Diencephalon (tissue), 2 donors: ENCODE results near the gene RPS25.

GRCh38 chr11:118659240-118660048 lies 20.0 kb downstream of the TREH start:
- RAMPAGE, long total RNA: no peak

DNA sequence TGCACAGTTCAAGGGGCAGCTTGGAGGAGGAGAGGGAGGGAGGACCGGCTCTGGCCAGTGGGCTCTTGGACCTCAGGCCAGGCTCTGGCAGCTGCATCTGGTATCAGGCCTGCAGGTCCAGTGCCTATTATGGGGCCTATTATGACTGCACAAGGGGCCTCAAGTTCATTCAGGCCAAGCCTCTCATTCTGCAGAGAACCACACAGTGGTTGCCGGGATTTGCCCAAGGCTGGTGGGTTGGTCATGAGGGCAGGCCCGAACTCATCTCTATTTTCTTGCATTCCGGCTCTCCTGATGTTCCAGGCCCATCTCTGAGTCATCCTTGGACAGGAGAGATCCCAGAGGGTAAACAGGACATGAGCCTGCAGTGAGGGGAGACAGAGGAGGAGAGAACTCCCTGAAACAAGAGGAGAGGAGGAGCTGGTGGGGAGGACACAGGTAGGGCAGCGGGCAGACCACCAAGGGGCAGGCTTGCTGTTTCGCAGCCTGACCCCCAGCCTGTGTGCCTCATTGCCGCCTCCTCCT lies 12.5 kb upstream of the TREH start:
- RAMPAGE, long total RNA: no peak

- RAMPAGE, long total RNA: no peak
These were observed 20.8 kb upstream of the TREH start for GRCh38 chr11:118700156-118700740.

- RAMPAGE, long total RNA: no peak
These were observed 39.7 kb upstream of the TREH start for GRCh38 chr11:118719032-118719761.

DNA sequence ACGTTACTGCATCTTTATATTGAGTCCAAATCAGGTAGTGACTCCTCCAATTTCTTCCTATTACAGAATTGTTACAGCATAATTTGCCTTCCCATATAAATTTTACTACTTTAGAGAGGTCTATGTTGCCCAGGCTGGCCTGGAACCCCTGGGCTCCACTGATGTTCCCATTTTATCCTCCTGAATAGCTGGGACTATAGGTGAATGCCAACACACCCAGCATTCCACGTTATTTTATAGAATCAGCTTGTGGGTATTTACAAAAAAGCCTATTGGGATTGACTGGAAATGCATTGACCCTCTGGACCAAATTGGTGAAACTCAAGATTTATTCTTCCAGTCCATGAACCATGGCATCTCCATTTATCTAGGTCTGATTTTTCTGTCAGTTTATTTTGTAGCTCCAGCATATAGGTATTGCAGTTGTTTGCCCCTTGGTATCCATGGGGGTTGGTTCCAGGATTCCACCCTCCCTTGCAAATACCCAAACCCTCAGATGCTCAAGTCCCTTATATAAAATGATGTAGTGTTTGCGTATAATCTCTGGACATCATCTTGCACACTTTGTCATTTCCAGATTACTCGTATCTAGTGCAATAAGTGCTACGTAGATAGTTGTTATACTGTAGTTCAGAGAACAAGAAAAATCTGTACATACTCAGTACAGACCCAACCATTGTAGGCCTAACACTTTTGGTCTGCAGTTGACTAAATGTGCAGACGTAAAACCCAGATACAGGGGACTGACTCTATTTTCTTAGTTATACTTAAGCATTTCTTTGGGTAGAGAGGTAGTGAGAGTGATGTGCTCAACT lies 44.2 kb downstream of the DDX6 start:
- RAMPAGE, long total RNA: no peak

DNA sequence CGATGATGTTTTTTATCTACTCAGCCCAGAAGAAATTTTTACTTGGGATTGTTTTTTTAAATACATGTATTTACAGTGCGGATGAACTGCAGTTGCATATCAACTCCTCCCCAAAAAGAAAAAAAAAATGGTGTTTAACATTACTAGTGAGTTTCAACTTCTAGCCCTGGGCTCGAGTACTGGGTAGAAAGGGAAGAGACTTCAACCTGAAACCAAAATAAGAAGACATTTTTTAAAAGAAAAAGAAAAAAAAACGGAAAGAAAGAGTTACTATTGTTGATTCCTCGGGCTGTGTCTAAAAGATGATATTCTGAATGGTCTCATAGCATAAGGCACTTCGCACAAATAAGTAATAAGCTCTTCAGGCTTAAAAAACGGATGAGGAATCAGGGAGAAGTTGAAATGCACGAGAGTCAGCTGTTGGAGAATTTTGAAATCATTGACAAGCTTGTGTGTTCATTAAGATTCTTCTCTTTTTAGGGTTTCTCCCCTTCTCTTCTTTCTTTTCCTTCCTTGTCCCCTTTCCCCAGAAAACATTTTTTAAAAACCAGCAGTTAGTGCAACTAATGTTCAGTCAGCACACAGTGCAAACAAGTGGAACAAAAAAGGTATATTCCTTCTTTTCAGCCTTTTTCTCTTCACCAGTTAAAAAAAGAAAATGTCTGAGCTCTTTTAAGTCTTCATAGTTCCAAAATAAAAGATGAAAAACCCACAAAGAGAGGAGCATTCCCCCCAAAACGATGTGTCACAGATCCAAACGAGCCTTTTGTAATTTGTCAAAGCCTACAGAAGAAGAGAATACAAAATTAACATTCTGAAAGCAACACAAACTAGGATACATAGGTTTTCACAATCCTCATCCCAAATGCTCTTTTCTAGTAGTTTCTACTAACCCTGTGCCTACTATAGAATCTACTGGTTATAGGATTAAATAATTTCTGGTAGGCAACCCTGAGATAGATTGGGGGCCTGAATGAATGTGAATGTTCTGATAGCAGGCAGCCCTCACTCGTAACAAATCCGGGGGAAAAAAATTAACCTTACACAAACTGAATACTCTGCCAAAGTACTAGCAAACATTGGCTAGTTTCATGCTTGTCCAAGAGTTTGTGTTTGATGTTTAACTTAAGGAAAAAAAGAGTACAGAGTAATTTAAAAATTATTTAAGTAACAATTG lies 39.3 kb downstream of the DDX6 start:
- RAMPAGE, long total RNA: no peak

GRCh38 chr11:118784212-118784704 lies 6.7 kb downstream of the DDX6 start:
- RAMPAGE, long total RNA: no peak

- RAMPAGE, long total RNA: no peak
These were observed 14.0 kb upstream of the CXCR5 start for GRCh38 chr11:118869618-118870099.

DNA sequence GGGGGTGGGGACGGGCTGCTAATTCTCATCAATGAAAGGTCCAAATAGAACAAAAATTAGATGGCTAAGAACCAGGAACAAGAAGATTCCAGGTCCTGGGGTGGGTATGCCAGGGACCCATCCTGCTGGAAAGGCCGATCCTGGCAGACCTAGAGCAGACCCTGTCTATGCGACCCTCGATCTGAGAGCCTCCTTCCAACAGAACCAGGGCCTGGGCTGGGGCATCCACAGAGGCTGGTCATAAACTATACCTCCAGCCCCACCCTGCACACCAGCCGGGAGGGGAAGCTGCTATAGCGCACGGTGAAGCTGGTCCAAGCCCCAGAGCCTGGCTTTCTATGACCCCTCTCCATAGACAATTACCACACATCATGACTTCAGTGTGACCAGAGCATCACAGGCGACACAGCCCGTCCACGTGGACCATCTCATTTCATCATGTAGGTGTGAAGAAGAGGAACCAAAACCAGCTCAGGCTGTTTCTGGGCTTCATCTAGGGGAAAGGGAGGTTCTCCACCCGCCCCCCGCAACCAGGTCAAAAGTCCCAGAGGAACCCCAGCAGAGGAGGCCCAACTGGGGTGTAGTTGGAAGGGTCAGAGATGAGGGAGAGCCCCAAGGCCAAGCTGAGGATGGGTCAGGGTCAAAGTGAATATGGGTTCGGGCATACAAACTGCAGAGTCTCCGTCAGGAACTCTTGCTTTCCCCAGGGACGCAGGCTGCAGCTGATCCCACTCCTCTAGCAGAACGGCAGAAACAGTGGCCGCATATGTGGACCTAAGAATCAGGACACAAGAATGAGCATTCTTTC lies 3.0 kb downstream of the CXCR5 start:
- RAMPAGE, long total RNA: no peak

DNA sequence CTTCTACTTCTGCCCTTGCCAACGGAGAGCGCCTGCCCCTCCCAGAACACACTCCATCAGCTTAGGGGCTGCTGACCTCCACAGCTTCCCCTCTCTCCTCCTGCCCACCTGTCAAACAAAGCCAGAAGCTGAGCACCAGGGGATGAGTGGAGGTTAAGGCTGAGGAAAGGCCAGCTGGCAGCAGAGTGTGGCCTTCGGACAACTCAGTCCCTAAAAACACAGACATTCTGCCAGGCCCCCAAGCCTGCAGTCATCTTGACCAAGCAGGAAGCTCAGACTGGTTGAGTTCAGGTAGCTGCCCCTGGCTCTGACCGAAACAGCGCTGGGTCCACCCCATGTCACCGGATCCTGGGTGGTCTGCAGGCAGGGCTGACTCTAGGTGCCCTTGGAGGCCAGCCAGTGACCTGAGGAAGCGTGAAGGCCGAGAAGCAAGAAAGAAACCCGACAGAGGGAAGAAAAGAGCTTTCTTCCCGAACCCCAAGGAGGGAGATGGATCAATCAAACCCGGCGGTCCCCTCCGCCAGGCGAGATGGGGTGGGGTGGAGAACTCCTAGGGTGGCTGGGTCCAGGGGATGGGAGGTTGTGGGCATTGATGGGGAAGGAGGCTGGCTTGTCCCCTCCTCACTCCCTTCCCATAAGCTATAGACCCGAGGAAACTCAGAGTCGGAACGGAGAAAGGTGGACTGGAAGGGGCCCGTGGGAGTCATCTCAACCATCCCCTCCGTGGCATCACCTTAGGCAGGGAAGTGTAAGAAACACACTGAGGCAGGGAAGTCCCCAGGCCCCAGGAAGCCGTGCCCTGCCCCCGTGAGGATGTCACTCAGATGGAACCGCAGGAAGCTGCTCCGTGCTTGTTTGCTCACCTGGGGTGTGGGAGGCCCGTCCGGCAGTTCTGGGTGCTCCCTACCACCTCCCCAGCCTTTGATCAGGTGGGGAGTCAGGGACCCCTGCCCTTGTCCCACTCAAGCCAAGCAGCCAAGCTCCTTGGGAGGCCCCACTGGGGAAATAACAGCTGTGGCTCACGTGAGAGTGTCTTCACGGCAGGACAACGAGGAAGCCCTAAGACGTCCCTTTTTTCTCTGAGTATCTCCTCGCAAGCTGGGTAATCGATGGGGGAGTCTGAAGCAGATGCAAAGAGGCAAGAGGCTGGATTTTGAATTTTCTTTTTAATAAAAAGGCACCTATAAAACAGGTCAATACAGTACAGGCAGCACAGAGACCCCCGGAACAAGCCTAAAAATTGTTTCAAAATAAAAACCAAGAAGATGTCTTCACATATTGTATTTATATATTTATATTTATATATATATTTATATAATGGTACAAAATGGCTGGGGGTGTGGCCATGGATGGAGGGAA lies 11.8 kb downstream of the CXCR5 start:
- RAMPAGE, long total RNA: no peak

DNA sequence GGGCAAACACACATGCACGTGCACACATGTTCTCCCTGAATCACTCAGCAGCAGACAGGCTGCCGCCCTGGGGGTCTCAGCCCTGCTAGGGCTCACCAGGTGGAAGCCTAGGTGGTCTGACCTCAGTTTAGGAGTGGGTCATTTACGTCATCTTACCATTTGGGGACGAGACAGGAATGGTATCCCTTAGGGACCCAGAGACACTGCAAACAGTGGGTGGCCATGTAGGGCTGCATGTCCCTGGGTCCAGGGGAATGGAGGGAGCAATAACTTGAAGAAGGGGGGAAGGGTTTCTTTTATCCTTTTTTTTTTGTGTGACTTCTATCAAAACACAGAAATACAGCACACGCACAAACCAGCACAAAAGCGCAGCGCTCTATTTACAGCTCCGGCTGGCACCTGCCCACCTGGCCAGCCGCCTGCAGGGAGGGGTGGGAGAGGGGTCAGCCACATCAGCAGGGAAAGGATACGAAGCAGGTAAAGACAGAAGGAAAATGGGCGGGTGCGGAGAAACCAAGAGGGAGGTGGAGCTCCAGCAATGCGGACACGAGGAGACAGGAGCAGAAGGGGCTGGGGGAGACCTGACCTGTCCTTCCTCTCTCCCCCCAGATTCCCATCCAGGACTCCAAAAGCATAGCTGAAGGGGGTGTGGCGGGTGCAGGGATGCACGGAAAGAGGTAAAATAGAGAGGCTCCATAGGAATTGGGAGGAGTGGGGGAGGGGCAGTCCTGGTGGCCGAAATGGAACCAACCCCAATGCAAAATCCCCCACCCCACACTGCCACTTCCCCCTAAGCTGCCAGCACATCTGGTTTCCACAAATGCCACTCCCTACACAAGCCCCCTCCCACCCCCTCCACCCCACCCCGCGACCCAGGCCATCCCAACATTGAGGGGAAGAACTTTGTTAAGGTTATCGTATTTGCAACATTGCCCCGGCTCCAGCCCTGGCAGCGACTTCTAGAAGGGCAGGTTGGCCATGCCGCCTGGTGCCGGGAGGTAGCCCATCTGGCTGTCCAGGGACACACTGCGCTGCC lies 14.1 kb downstream of the CXCR5 start:
- RAMPAGE, long total RNA: no peak

DNA sequence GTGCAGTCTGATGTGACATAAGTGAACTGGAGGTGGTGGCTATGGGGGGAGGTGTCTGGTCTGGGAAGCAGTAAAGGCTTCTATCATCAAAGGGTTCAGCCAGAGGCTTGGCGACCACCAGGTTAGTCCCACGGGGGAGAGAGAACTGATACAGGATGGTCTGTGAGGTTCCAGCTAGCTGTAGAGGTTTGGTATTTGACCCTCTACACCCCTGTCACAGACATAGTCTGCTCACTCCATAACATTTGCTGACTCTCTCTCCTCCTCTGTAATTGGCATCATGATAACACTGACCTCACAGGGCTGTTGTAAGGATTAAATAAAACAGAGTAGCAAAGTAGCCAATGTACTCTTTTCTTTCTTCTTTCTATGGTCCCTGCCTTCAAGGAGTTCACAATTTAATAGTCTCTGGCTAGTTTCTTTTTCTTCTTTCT lies 19.5 kb downstream of the BCL9L start:
- RAMPAGE, long total RNA: no peak

- RAMPAGE, long total RNA: no peak
These were observed 622 bp downstream of the BCL9L start for GRCh38 chr11:118924900-118925708.

DNA sequence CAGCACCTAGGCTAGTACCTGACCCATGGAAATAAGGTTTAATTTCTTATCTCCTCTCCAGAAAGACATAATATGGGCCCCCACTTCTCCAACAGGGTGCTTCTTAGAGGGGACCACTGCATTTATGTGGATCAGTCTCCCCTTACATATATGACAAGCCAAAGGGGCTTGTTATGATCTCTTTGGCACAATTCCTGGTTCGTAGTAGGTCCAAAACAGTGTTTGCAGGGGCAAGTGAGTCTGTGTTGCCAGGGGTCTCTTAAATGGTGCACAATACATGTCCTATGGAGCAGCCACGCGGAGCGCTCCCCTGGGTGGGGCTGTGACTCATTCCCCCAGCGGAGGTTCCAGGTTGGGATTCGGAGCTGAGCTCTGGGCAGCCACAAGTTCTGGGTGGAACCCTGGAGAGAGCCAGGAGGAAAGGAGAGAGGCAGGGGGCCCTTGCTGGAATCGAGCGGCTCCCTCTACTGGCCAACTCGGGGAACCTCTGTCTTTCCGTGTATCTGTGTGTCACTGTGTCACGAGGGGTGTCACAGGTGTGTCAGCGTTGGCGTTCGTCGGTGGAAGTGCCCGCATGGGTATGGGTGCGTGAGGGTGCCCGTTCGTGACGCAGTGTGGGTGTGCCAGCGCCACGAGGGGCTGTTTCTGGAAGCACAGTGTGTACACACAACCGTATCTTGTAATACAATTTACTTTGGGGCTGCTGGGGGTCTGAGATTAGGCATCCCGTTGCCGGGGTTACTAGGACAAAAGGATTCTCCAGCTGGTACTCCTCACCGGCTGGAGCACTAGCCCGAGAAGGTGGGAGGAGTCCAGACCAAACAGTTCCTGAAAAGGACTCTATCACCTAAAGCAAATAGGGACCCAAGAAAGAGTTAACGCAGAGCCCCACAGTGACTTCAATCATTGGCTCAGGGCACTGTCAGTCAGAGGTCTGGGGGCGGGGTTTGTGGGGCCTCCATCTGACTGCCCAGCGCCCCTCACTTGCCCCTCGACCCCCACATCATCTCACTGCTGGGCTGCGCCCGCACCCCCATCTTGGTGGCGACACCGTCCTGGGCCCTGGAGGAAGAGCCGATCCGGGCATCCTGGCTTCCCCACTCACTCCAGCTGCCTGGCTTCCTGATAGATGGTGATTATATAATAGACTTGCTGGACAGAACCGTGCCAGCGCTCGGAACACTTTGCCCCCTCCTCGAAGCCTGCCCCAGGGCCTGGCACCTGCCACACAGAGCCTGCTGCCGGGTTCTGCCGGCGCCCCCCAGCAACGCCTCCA lies 2.5 kb upstream of the BCL9L start:
- RAMPAGE, long total RNA: no peak

- RAMPAGE, long total RNA: start-site peak on the minus strand at chr11:119018330-119018361, 10,073 and 14,675 reads in 2 replicates; start-site peak on the plus strand at chr11:119018730-119018795, 482 and 493 reads in 2 replicates
These were observed at the start of gene RPS25 for GRCh38 chr11:119017874-119018912. TSS of gene RPS25 (minus strand) at chr11:119018343.

- RAMPAGE, long total RNA: no peak
These were observed 1.6 kb downstream of the VPS11 start for GRCh38 chr11:119069052-119069707.

- RAMPAGE, long total RNA: no peak
These were observed 4.1 kb upstream of the ABCG4 start for GRCh38 chr11:119144718-119145162.

GRCh38 chr11:119206466-119207673 lies 731 bp downstream of the CBL start:
- RAMPAGE, long total RNA: no peak

GRCh38 chr11:119262510-119263365 lies 54.2 kb downstream of the MCAM start:
- RAMPAGE, long total RNA: no peak

DNA sequence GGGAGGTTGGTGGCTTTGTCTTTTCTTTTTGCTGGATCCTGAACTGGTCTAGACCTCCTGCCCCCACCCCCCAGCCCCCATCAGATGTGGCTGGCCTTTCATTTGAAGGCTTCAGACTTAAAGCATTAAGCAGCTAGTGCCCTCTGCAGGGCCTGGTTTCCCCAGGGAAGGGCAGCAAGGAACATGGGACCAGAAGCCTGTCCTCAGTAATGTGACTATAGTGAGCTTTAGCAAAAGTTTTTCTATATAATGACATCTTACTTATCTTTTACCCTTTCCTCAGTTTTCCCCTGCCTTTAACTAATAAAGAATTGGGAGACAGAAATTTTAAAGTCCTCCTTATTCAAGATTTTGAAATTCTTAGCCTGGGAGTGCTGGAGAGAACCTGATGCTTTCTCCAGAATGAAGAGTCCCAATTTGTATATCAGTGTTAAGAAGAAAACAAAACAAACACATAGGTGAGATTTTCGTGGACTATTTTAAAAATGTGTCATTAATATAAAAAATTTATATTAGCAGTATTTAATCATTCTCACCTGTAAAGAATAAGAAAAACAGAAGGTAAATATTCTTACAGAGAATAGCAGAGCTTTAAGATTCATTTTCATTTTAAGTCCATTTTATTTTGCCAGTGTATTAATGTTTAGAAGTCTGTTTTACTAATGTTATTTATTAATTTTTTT lies 9.4 kb downstream of the MCAM start:
- RAMPAGE, long total RNA: no peak